Spleen (tissue), 7 donors: ENCODE measurements around the genes CCDC141 and NUP35.

- PRO-cap, 4 experiments = no peak in any of the 4 experiments
- RAMPAGE, long total RNA, 4 experiments = no peak in any of the 4 experiments
These were observed 87.5 kb downstream of the TTN start for GRCh38 chr2:178719703-178720241.

- PRO-cap, 4 experiments = peak in 3 of 4 experiments; most common plus-strand start chr2:179049894 (in 2); most common minus-strand start chr2:179049920 (in 2)
- RAMPAGE, long total RNA, 4 experiments = start-site peak on the minus strand in 2 of 4 experiments, at chr2:179050047-179050102 at its widest, 54 to 65 reads per replicate
These were observed at the start of gene CCDC141 for GRCh38 chr2:179049001-179050406. Gene CCDC141 (minus strand): TSS chr2:179050137.

GRCh38 chr2:179123154-179123524 is 73.2 kb upstream of the CCDC141 start:
- PRO-cap, 4 experiments = no peak in any of the 4 experiments
- RAMPAGE, long total RNA, 4 experiments = no peak in any of the 4 experiments

- PRO-cap, 4 experiments = no peak in any of the 4 experiments
- RAMPAGE, long total RNA, 4 experiments = no peak in any of the 4 experiments
These were observed 1.0 kb downstream of the CWC22 start for GRCh38 chr2:180005963-180006560.

GRCh38 chr2:181034016-181034431 is 53.6 kb downstream of the UBE2E3 start:
- PRO-cap, 4 experiments = no peak in any of the 4 experiments
- RAMPAGE, long total RNA, 4 experiments = no peak in any of the 4 experiments

DNA sequence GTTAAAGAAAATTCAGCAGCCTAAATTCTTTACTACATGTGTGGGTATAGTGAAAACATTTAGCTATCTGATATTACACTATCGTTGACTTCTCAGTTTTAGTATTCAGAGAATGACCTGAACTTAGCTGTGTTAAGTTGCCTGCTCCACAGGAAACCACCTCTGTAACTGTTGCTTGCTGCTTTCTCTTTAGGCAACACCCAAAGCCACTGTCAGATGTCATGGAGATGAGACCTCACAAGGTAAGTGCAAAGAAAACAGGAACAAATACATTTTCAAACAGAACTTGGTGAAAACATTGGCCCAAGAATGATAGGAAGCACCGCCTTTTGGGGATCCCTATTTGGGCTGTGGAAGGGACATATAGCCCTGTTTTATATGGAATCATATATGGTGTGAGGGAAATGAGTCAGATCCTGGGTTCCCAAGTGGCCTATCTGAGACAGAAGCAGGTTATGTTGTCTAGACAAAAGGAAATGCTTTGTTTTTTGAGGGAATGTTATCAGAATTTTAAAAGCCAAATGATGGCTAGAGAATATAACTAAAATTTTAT is 143.4 kb downstream of the UBE2E3 start:
- PRO-cap, 4 experiments = peak in 3 of 4 experiments; most common plus-strand start position 215 of the sequence (in 3); most common minus-strand start position 164 of the sequence (in 1)
- RAMPAGE, long total RNA, 4 experiments = start-site peak on the plus strand in 3 of 4 experiments, centred at positions 162 to 200 of the sequence, 27 to 58 reads per replicate

GRCh38 chr2:181479936-181480350 is 22.8 kb downstream of the ITGA4 start:
- PRO-cap, 4 experiments = no peak in any of the 4 experiments
- RAMPAGE, long total RNA, 4 experiments = start-site peak on the plus strand in 1 of 4 experiments, at chr2:181480229-181480233 at its widest, 48 reads per replicate

DNA sequence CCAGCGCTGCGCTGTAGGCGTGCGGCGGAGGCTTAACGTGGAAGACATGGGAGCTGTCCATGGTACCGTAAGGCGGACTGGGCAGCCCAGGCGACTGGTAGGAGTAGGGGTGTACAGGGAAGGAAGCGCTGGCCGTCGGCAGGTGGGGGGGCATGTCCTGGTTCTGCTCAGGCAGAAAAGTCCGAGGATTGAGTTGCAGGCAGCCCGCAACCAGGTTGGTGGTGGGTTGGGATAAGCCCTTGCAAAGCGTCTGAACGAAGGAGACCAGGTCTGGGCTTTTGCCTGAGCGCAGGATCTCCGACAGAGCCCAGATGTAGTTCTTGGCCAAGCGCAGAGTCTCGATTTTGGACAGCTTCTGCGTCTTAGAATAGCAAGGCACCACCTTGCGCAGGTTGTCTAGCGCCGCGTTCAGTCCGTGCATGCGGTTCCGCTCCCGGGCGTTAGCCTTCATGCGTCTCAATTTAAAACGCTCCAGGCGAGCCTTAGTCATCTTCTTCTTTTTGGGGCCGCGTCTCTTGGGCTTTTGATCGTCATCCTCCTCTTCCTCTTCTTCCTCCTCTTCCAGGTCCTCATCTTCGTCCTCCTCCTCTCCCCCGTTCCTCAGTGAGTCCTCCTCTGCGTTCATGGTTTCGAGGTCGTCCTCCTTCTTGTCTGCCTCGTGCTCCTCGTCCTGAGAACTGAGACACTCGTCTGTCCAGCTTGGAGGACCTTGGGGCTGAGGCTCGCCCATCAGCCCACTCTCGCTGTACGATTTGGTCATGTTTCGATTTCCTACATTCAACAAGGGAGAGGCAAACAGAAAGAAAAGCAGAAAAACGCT is 2.0 kb downstream of the NEUROD1 start:
- PRO-cap, 4 experiments = no peak in any of the 4 experiments
- RAMPAGE, long total RNA, 4 experiments = no peak in any of the 4 experiments

- PRO-cap, 4 experiments = peak in 2 of 4 experiments; most common minus-strand start chr2:181728972 (in 2)
- RAMPAGE, long total RNA, 4 experiments = no peak in any of the 4 experiments
These were observed 48.4 kb upstream of the NEUROD1 start for GRCh38 chr2:181728782-181729056.

GRCh38 chr2:181861309-181861725 is 30.2 kb upstream of the ITPRID2 start:
- PRO-cap, 4 experiments = no peak in any of the 4 experiments
- RAMPAGE, long total RNA, 4 experiments = no peak in any of the 4 experiments

DNA sequence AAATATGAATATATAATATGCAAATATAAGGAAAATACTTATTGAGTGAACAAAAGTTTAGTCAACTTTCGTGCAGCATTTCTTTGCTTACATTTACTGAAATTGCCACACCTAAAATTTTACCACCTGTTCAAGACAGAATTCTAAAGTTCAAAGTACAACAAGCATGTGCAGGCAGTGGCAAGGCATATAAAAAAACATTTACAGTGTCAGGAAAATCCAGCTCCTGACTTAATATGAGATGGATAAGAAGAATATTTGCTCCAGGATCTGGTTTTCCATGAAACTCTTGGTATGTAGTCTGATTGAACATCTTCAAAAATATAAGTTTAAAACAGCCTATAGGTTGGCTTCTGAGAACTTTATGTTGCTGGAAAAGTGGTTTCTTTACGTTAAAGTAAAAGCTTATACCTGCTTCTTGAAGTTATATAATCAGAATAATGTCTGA is 4.8 kb downstream of the ITPRID2 start:
- PRO-cap, 4 experiments = no peak in any of the 4 experiments
- RAMPAGE, long total RNA, 4 experiments = no peak in any of the 4 experiments

GRCh38 chr2:182542823-182543238 is 116.0 kb upstream of the PDE1A start:
- PRO-cap, 4 experiments = no peak in any of the 4 experiments
- RAMPAGE, long total RNA, 4 experiments = no peak in any of the 4 experiments

DNA sequence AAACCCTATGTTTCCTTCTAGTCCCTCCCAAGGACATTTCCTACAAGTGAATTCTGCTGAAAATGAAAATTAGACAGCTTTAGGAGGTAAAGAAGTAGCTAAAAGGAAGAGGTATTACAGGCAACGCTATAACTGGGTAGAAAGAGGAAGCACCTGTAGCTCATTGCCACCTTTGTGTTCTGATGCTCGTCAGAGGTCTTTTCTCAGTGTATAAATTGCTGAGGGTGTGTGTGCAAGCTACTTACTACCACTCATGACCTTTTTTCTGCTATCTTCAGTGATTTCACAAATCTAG is 1.4 kb downstream of the DNAJC10 start:
- PRO-cap, 4 experiments = no peak in any of the 4 experiments
- RAMPAGE, long total RNA, 4 experiments = no peak in any of the 4 experiments

GRCh38 chr2:182793144-182793368 is 73.4 kb downstream of the FRZB start:
- PRO-cap, 4 experiments = peak in 2 of 4 experiments; most common plus-strand start chr2:182793288 (in 2)
- RAMPAGE, long total RNA, 4 experiments = no peak in any of the 4 experiments

- PRO-cap, 4 experiments = peak in 1 of 4 experiments; most common plus-strand start chr2:182867223 (in 1); most common minus-strand start chr2:182867160 (in 1)
- RAMPAGE, long total RNA, 4 experiments = no peak in any of the 4 experiments
These were observed 549 bp upstream of the FRZB start for GRCh38 chr2:182867000-182867372.

DNA sequence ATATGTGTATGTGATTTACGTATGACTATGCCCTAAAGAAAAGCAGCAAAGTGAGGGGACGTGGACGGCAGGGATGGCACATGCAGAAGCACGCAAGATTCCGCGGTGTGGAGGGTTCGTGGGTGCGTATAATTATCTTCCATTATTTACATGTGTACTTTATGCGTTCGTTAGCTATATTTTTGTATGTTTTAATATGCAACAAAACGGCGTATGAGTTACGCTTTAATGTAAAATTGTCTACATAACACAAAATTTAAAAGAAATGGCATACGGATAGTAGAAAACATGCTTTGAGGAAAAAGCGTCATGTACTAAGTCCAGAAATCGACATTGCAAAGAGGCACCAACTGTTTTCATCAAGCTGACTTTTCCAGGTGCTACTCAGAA is 543 bp upstream of the NUP35 start:
- PRO-cap, 4 experiments = peak in 1 of 4 experiments; most common plus-strand start position 310 of the sequence (in 1); most common minus-strand start position 335 of the sequence (in 1)
- RAMPAGE, long total RNA, 4 experiments = no peak in any of the 4 experiments

DNA sequence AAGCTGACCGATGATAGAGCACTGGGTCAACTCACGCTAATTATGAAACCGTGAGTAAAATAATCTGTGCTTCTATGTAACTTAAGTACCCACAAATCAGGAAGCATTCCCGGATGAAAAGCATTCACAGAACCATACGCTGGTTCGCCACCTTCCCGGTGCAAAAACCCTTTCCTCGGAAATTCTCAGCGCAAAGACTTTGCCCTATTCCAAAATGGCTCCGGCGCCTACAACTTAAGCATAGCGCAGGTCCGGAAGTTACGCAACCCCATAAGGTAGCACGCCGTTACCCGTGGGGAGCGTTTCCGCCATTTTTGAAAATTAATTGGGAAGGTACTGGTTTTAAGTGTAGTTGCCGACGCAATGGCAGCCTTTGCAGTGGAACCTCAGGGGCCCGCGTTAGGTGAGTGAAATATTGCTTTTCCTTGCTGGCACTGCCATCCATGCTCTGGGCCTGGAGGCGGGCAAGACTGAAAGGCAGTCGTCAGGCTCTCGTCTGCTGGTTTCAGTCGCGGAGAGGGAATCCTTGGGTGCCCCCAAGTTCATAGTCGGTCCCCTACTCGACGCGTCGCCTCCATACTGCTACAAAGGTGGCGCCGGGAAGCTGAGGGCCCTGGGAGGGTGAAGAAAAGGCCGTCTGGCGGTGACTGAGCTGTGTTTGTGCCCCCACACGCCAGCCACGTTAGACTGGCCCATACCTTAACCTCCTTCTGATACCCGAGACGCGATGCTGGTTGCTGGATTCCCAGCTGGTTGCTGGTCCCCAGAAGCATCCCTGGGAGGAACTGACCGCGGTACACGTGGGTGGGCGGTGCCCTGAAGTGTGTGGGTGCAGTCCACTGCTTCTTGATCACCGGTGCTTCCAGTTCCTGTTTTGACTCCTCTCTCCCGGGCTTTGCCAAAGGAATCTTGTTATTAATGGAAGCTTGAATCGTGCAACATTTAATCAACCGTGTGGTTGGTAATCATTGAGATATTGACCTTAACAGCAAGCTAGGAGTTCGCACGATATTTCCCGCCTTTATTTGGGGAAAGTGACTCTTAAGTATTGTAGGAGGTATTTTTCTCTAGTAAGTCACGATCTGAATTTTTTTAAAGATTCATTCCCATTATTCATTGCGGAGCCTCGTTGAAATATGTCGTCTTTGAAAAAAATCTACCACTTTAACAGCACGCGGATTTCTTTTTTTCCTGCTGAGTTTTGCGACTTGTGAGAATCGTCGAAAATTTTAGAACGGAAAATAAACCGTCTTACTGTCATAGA is at the start of gene NUP35:
TSS of gene NUP35 (plus strand) at position 349 of the 1,264 bp plus-strand sequence.
- PRO-cap, 4 experiments = peak in 4 of 4 experiments; most common plus-strand start position 349 of the sequence (in 2); most common minus-strand start position 160 of the sequence (in 4)
- RAMPAGE, long total RNA, 4 experiments = start-site peak on the plus strand in 4 of 4 experiments, centred at positions 299 to 347 of the sequence, 26 to 231 reads per replicate

DNA sequence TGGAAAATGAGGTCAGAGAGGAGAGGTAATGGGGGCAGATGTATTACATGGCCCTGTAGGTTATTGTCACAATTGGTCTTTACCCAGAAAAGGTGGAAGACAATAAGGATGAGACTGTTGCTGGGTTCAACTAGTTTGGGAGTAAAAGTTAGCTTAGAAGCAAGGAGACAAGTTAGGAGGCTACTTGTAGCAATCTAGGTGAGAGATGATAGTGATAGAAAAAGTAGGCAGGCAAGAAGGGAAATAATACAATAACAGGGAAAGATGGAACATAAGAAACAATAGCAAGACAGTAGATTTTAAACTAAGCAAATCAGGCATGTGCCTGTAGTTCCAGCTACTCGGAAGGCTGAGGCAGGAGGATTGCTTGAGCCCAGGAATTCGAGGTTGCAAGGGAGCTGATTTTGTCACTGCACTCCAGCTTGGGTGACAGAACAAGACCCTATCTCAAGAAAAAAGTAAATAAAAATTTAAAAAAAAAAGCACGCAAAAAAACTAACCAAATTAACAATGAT is 11.2 kb downstream of the NUP35 start:
- PRO-cap, 4 experiments = no peak in any of the 4 experiments
- RAMPAGE, long total RNA, 4 experiments = no peak in any of the 4 experiments

GRCh38 chr2:183996996-183997445 is 601.3 kb upstream of the ZNF804A start:
- PRO-cap, 4 experiments = no peak in any of the 4 experiments
- RAMPAGE, long total RNA, 4 experiments = no peak in any of the 4 experiments

GRCh38 chr2:186006756-186007676 is 268.4 kb downstream of the FSIP2 start:
- PRO-cap, 4 experiments = no peak in any of the 4 experiments
- RAMPAGE, long total RNA, 4 experiments = no peak in any of the 4 experiments